Cardiac ventricle fibroblast (primary cell): ENCODE measurements around a stretch of chr5.

DNA sequence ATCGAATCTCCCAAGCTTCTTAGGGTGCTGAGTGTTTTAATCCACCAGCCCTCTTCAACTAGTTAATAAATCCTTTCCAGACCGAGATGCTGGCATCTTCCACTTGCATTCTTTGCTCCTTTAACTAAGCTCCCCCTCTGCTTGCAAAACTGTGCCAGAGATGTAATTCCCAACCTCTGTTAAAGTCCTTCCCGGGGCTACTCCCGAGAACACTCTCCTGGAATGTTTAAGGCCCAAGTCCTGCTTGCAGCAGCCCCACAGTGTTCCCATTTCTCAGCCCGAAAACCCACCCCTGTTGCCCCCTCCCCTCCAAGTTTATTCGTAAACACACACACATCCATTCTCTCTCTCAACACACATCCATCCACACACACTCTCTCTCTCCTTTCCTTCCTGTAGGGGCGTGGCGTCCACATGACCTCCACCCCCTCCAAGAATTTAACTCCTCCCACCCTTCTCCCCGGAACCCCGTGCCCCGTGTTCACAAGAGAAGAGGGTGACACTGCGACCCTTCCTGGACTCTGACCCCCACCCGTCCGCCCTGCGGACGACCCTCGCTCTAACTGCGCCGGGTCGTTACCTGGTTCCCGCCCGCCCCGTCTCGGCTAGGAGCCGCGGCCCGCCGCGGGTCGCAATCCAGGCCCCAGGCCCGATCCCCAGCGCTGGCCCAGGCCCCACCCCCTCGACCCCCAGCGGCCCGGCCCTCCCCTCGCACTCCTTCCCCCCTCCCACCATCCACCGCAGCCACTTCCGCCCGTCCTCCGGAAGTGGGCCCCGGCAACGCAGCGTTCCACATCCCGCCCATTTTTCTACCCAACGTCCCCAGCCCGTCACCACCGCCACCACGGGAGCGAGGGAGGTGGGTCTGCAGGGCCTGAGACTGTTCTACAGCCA lies 7.1 kb upstream of the MGAT1 start:
- RAMPAGE, long total RNA = no peak

DNA sequence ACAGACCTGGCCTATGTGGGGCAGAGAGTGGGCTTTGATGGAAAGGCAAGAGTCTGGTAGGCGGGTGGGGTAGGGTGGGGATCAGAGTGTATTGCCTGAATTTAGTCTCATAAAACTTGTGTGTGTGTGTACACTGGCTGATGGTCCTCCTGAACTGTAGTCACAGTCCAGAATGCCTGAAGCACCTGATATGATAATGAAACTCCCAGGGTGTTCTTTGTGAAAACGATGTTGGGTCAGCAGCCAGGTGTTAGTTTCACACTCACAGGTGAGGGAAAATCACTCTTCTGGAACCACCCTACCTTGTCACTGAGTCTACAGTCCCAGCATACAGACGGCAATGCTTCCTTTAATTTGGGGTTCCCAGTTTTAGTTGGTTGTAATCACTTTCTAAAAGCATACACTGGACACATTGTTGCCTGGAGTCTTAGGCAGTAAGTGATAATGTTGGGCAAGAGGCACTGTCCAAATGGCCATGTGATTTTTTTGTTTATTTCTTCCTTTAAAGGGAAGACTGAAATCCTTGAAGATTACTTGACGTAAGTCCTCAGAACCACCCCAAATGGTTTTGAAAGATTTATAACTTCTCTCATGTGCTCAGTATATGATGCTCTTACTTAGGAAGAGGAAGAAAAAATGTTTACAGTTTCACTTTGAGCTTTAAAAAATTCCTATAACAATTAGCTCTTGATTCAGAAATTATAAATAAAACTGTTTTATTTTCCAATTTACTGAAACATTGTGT lies 18.2 kb upstream of the MGAT1 start:
- RAMPAGE, long total RNA = no peak

DNA sequence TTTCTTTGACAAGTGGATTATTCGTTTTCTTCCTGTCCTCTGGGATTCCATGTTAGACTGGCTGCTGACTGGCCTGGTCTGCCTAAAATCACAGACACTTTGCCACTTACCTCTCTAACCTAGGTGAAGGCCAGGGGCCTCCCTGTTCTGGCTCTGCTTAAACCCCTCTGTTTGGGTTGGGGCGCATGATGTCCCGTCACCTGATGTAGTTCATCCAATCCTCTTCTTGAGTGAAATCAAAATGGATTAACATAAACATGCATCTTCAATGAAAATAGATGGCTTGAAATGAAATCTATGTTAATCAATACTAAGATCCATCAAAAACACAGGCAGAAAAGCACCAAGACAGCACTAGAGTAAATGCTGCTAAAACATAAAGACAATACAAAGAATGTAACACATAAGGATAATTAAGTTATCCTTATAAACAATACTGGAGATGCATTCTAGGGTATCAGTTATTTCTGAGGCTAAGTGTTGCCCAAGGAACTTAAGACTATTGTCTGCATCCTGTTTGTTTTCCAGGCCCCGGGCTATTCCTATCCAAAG lies 5.0 kb downstream of the ZFP62 start:
- RAMPAGE, long total RNA = no peak

DNA sequence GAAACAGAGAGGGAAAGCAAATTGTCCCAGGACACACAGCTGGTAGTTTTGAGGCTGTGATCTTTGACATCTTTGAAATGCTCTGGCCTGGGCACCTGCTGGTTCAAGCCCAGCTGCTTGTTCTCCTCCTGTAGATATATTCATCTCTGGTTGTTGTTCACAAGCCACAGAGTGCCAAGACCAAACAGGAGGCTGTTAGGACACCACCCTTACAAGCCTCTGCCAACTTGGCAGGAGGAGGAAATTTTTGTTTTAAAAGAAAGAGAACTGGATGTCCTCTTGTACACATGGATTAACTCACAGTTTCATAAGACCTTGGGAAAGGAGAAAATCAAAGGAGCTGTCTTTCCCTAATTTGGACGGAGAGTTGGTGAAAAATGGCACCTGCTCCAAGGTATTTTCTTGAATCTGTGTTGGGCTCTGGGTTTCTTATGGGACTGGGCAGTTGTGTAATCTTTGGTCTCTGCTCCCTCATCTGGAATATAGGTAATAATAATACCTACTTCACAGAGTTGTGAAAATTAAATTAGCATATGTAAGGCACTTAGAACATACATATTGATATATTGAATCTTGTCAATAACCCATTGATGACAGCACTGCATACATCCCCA lies 8.6 kb upstream of the ZFP62 start:
- RAMPAGE, long total RNA = no peak

DNA sequence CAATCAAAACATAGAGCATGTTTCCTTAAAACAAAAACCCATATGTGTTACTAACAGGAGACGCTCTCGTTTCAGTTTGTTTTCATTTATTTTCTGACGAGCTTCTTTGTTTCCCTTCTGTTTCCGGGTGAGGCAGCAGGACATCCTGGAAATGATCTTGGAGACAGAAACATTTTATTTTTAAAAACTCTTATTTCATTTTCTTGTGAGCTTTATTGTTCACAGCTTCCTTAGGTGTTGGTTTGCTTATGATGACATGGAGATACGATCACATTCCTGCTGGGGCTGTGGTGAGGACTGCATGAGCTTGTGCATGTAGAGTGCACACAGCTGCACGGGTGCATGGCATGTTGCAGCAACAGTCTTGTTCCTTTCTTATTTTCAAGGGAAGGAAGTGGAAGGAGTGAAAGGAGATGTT lies 1.1 kb downstream of the BTNL8 start:
- RAMPAGE, long total RNA = no peak

- RAMPAGE, long total RNA = no peak
Measured at GRCh38 chr5:181054933-181055427, 14.9 kb downstream of the BTNL9 start.

DNA sequence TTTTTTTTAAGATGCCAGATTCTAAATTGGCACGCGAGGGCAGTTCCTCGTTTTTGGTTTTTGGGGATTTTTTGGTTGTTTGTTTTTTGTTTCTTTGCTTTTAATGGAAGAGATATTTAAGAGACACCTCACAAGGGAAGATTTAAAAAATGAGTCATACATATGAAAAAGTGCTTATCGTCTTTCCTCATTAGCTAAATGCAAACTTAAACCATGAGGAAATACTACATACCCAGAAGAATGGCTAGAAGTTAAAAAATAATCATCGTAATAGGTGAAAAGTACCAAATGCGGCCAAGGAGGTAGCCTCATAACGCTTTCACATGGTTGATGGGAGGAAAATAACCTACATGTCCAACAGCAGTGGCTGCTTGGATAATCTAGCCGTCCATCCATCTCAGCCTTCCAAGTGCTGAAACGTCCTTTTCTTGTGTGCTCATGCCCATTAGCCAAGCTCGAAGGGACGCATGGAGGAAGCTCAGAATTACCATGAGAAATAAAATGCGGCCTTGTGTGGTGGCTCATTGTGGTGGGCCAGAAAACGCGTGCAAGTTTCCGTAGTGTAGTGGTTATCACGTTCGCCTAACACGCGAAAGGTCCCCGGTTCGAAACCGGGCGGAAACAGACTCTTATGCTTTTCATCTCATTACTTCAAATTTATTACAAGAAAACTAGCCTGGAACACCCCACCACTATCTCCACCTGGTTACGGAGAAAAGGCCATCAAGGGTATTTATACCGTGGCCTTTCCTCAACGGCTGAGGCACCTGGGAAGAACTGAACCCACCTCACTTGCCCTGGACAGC lies 21.9 kb downstream of the OR2V2 start:
- RAMPAGE, long total RNA = no peak

GRCh38 chr5:181188388-181188774 lies 16.6 kb downstream of the TRIM7 start:
- RAMPAGE, long total RNA = no peak

- RAMPAGE, long total RNA = no peak
Measured at GRCh38 chr5:181221786-181222915, 930 bp upstream of the TRIM41 start.

DNA sequence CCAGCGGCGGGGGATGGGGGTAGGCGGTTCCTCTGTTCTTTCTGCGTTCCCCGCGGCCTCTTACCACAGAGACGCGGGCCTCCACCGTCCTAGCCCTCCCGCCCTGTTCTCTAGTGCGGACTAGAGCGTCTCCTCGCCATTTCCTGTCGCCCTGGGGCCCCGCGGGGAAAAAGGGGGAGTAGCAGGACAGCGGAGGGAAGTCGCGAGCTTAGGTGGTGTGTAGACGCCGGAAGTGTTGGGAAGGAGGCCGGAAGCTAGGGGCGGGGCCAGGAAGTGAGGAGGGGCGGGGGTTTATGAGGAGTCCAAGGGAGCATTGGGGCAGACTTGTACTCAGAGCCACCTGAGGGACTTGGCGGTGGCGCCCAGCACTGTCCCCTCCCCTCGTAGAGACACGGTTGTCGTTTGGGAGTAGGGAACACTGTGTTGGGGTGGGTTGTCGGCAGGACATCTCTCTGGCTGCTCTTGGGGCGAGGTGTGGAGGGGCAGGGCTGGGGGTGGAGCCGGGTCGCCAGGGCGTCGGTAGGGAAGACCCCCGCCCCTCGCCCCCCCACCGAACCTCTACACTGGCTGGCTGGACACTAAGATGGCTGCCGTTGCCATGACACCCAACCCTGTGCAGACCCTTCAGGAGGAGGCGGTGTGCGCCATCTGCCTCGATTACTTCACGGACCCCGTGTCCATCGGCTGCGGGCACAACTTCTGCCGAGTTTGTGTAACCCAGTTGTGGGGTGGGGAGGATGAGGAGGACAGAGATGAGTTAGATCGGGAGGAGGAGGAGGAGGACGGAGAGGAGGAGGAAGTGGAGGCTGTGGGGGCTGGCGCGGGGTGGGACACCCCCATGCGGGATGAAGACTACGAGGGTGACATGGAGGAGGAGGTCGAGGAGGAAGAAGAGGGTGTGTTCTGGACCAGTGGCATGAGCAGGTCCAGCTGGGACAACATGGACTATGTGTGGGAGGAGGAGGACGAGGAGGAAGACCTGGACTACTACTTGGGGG lies 635 bp downstream of the TRIM41 start:
- RAMPAGE, long total RNA = no peak

- RAMPAGE, long total RNA = no peak
Measured at GRCh38 chr5:181237619-181238544, 5.8 kb downstream of the RACK1 start.